CMK (cell line): ENCODE measurements around the genes LPCAT3, SLC2A14 and CLEC4A.

GRCh38 chr12:6833214-6834266, 5.3 kb downstream of the P3H3 start:
- RRBS = no CpG with 5 or more reads among the region's 14 CpGs

DNA sequence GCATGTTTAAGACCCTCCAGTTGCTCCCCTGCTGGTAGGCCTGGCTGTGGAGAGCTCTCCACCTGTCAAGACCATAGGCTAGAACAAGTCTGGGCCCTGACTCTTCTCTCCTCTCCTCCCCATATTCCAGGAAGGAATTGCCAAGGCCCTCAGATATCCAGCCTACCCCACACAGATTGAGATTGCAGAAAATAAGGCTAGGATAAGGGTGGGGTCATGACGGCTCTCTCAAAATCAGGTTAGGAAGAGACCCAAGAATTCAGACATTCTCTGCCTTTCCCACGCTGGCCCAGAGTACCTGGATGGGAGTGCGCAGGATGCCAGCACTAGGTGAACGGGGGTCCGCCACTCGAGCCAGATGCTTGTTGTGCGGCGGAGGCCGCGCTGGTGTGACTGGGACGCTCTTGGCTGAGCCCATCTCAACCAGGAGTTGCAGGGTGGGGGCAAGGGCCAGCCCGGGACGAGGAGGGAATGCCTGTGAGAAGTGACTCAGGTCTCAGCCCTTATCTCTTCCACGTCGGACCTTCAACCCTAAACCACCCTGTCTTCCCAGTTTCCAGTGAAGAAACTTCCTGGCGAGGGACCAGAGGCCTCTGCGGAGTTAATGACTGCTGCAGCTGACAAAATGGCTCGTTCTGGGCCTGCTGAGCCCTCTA, 423 bp downstream of the CDCA3 start:
- RRBS = no CpG with 5 or more reads among the region's 18 CpGs

- RRBS = under 1% methylated on average over 30 of the region's 71 CpGs
Observed at GRCh38 chr12:6867678-6868465, 541 bp downstream of the TPI1 start.

DNA sequence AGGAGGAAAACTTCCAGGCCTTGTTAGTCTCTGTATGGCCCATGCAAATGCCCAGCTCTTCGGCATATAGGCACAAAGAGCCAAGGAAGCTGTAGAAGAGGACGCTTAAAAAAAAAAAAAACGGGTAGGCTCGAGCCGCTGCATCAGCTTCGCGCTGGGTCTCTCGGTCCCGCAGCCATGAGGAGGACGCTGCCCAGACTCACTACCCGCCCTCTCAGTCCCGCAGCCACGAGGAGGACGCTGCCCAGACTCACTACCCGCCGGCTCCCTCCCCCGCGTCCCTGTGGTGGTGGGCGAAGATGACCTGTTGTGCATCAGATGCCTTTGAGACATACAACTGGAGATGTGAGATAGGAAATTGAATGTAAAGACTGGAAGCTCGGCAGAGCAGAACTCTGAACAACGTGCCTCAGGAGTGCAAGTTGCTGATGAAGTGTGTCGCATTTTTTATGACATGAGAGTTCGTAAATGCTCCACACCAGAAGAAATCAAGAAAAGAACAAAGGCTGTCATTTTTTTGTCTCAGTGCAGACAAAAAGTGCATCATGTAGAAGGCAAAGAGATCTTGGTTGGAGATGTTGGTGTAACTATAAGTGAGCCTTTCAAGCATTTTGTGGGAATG, 11.5 kb upstream of the SPSB2 start:
- RRBS = no CpG with 5 or more reads among the region's 23 CpGs

GRCh38 chr12:6936398-6937349, 7.1 kb upstream of the C12orf57 start:
- RRBS = 26% methylated on average over 4 of the region's 29 CpGs

GRCh38 chr12:6937350-6938479, 6.1 kb upstream of the C12orf57 start:
- RRBS = under 1% methylated on average over 12 of the region's 91 CpGs

DNA sequence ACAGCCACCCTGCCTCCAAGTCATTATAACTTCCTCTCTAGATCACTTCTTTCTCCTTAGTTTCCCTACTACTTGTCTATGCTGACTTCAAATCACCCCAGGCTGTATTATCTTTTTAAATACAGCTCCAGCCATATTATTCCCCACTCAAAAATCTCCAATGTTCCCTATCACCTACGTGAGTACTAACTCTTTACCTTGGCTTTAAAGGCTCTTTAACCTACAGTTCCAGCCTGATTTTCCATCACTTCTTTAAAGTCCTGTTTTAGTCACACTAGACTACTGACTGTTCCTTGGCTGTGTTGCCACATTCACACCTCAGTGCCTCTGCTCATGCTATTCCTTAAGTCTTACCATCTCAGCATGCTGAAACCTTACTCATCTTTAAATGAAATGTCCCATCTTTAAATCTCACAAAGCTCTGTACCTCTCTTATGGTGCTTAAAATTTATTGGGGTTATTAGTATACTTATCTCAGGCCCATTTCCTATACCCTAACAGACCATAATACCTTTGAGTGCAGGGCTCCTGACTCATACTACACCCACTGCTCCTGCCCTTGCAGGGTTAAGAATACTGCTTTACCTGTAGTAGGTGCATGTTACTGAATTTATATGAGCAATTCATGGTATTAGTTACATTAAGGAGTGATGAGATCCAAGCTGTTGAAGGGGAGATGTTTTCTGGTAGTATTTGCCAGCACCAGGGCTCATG, 4.4 kb downstream of the LPCAT3 start:
- RRBS = no CpG with 5 or more reads among the region's 1 CpG

DNA sequence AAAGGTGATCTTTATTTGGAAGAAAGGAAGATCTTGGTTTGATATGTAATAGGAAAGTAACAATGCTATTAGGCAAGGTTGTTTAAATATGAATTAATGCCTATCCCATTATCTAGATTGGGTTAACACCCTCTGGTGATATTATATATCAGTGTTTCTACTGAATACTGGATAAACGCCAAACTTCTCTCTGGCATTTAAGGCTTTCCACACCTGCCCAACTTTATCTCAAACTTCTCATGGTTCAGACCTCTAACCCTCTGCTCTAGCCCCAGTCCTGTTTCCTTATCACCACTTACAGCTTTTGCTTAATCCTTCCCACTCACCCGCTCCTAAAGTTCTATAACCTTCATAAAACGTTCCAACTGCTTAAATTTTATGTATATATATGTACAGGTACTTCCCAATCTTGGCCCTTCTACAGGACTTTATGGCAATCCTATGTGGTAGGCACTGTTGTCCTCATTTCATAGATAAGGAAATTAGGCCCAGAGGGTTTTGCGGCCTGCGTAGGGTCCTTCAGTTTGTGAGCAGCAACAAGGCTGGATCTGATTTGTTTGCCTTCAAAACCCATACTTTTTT, 1.3 kb downstream of the LPCAT3 start:
- RRBS = no CpG with 5 or more reads among the region's 5 CpGs

DNA sequence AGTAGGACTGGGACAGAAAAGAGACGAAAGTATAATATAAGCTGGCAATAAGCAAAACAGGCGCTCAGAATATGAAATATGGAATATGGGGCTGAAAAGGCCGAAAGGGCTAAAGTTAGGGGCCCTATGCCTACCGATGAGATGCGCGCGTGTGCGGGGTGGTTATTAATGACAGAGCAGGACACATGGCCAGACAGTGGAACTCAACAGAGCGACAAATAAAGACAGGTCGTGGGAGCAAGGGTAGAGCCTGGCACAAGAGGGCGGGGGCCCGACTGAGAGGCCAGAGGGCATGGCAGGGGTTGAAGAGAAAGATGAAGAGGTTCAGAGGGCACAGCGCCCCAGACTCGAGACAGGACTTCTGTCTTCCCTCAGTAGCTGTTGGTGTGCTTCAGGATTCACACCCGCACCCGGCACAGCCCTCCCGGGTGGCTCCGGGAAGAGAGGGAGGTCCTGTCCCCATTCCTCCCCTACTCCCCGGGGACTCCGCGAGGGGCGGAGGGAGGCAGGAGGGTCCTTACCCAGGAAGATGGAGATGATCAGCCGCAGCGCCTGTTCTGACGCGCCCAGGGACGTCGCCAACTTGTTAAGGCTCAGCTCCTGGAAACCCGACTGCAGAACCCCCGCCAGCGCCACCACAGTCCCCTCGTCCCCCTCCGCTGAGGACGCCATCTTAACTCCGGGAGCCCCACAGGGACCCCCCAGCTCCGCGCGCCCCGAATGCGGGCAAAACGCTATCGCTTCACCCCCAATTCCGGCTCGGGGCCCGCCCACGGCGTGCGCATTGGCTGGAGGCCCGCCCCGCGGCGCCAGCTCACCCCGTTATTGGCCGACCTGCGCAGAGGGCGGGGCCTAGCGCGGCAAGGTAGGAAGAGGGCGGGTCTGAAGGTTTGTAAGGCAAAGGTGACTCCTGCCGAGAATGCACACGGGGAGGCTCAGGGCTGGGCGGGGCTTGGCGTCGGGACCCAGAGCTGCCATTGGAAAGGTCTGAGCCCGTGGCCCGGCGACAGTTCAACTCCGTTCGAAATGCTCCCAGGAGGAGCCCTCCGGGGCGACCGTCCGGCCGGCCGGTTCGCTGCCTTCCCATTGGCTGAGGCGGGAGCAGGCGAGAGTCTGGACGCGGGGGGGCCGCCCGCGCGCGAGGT, at the start of gene LPCAT3:
LPCAT3 (minus strand) TSS at position 724 of the 1,145 bp plus-strand sequence.
- RRBS = 1% methylated on average over 23 of the region's 85 CpGs

DNA sequence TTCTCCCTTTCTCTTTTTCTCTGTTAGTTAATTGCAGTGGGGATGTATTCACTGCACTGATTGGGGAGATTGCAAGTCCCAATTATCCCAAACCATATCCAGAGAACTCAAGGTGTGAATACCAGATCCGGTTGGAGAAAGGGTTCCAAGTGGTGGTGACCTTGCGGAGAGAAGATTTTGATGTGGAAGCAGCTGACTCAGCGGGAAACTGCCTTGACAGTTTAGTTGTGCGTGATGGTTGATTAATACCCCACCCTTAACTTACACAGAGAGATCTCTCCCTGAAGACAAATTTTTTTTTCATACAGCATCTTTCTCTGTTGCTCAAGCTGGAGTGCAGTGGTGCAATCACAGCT, 4.5 kb downstream of the C1S start:
- RRBS = no CpG with 5 or more reads among the region's 4 CpGs

DNA sequence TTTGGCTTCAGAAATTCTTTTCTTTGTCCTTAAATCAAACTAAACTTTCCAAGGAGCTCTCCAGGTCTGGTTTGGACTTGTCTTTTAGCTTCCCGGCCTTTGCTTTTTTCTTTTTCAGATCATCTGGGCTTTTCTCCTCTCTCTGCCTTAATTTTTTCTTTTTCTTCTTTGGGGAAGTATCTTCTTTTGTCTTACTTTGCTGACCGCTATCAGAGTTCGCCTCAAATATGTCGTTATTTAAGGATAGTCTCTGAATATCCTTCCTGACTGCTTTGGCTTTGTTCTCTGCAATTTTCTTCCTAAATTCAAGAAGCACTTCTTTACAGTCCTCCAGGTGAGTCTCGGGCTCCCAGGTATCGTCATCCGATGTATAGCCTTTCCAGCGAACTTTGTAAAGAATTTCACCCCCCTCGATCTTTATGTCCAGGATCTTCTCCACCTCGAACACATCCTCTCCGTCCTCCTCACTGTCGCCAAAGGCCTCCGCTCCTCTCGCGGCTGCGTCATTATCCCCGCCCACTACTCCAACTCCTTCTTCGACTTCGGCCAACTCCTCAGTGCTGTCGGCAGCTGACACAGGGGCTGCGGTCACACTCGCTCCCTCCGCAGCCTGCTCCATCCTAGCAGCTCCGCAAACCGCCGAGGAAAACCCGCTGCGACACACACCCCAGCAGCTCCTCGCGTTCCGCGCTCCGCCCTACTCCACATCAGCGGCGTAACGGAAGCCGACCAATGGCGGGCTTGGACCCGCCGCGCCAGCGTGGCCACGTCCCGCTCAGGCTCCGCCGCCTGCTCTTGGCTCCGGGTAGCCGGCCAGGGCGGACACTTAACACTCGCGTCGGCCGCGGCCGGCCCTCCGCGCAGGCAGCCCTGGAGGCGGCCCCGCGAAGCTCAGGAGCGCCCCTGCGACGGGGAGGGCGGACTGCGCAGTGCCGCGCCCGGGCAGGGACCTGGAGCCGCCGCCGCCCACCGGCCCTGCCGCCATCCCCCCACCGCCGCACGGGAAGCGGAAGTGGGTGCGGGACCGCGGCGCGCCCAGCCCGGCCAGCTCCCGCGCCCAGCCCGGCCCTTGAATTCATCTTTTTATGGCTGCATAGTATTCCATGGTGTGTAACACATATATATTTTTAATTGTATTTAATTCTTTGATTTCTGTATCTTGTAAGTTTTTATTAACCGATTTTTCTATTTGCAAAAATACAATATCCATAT, 4.2 kb downstream of the CD163L1 start:
- RRBS = 70% methylated on average over 5 of the region's 87 CpGs

DNA sequence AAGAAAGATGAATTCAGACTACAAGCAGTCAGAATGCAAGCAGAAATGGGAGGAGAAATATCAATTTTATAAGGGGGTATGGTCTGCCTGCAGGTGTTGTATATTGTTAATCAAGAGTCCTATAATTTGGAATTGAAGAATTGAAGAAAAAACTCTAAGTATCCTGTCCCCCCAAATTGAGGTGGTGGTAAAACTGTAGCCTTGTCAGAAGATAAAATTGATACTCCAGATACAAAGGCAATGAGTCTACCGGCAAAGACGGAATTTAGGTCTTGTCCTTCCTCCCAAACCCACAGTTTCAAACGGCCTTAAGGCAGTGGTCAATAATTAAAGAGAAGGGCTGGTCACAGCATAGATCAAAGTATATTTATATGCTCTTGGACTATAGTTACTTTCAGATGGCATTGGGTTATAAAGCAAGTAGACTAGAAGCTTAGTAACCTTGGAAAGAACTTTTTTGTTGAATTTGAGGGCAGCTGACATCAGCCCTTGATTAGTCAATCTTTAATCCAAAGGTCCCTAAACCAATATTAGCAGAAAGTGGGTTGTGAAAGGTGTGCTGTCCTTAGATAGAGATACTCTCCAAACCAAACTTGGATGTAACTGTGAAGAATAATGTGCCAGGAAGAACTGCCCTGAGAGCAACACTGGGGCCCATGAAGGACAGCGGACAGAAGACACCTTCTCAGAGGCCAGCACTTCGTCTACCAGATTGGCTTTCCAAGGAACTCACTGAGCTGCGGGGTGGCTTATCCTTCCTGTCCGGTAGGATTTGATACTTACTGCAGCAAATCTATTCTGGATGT, 10.7 kb downstream of the CD163 start:
- RRBS = no CpG with 5 or more reads among the region's 7 CpGs

DNA sequence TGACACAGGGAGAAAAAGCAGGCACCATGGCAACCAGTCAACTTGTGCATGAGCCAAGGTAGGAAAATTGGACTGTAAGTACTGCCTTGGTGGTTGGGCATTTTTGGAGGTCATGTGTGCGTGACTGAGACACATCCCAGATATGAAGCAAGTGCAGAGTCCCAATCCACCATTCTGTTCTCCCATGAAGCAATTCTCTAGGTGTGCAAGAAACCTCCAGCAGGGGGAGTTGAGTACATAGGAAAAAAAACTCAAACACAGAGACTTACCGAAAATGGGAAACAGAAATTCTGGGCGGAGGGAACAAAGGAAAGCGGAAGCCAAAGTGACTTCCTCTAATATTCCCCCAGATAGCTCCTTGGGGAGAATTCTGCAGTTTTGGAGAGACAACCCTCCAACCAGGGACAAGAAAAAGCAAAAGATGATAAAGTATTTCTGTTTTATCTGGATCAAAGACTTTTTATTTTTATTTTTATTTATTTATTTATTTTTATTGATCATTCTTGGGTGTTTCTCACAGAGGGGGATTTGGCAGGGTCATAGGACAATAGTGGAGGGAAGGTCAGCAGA, 76.9 kb downstream of the APOBEC1 start:
- RRBS = no CpG with 5 or more reads among the region's 4 CpGs

GRCh38 chr12:7639749-7641033, 25.5 kb downstream of the APOBEC1 start:
- RRBS = 90% methylated on average over 4 of the region's 76 CpGs

- RRBS = no CpG with 5 or more reads among the region's 12 CpGs
Observed at GRCh38 chr12:7787440-7788023, 1.7 kb upstream of the NANOG start.

- RRBS = 15% methylated on average over 19 of the region's 75 CpGs
Observed at GRCh38 chr12:7872479-7873451, at the start of gene SLC2A14. Gene SLC2A14 (minus strand): TSS chr12:7872915.

DNA sequence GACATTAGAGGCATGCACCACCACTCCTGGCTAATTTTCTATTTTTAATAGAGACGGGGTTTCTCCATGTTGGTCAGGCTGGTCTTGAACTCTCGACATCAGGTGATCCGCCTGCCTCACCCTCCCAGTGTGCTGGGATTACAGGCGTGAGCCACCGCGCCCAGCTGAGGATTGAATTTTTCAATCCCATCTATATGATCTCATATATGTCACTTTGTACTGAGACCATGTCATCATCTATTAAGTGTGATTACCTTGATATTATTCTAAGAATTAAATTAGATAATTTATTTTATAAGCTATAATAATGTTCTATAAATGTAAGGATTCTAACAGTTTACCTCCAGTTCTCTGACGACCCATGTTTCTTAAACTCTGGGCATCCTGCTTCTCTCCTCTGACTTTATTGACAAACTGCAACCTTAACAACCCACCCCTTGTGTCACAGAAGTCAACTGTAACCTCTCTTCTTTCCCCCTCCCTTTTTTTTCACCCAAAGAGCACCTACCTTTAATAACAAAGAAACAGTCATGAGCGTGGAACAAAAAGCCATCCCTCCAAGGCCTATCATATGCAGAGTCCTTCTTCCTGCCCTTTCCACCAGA, 12.0 kb downstream of the SLC2A3 start:
- RRBS = no CpG with 5 or more reads among the region's 8 CpGs

DNA sequence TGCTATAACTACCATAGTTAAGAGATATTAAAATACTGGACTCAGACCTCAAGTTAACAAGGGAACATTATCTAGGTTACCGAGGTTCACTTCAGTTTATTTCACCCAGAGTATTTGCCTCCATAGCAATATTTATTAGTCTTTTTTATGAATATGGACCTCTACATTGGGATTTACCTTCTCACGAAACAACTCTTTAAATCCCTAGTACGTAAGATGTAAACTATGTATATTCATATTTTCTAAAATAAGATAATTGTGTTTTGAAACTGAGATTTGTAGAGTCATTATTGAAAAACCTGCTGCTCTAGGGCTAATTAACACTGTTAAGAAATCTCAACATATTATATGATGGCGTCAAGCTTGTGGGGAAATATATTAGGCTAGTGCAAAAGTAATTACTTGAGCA, 9.1 kb downstream of the SLC2A3 start:
- RRBS = no CpG with 5 or more reads among the region's 4 CpGs

GRCh38 chr12:8123415-8124117, at the start of gene CLEC4A:
Gene CLEC4A (plus strand): TSS chr12:8123617.
- RRBS = no CpG with 5 or more reads among the region's 6 CpGs

- RRBS = no CpG with 5 or more reads among the region's 19 CpGs
Observed at GRCh38 chr12:8221500-8221962, 5.9 kb downstream of the FAM90A1 start.